Pericardium fibroblast (primary cell): Measurements from ENCODE around the gene LGALS9C.

DNA sequence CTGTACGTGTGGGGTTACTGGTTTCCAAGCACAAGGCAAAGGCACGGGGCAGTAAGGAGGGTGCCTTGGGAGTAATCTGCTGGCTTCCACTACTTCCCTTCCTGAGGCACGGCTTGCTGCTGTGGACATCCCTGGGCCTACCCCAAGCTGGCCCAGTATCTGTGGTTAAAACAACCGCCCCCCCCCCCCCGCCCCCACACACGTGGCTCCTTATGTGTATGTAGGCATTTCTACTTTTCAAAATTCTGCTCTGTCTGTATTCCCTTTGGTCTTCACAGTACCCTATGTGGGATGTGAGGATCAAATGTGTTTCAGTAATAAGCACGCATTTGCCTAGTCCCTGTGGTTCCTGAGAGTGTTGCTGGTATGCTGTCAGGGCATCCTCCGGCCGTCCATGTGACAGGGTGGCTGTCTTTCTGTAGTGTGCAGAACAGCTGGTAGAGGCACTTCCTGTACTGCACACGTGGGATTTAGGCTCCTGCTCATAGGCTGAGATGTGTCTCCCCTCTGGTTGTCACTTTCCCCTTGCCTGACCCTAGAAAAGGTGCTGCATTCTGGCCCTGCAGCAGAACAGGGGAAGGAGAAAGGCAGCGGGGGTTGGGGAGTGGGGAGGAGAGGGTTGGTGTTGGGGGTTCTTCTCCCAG is 2.2 kb downstream of the NT5M start:
- RAMPAGE, long total RNA: no peak

- RAMPAGE, long total RNA: no peak
Observed at GRCh38 chr17:17376968-17378047, 74.1 kb downstream of the NT5M start.

- RAMPAGE, long total RNA: no peak
Observed at GRCh38 chr17:17391482-17392130, 85.2 kb upstream of the MED9 start.

- RAMPAGE, long total RNA: no peak
Observed at GRCh38 chr17:17445554-17446579, 30.9 kb upstream of the MED9 start.

DNA sequence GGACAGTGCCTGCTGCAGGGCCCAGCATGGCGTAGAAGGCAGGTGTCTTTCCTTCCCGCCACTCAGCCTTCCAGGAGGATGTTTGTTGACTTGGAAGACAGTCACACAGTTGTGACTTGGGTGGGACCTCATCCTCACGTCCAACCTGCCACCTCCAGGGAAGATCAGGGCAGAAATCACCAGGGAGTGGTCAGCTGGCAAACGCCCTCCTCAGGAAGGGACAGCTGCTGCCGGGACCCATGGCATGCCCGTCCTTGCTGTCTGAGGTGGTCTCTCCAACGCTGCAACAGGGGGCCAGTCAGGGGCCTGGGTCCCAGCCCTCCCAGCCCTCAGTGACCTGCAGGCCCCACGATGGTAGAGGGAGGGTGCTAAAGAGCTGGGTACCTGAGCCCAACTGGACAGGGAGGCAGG is 41.6 kb upstream of the RASD1 start:
- RAMPAGE, long total RNA: no peak

GRCh38 chr17:17560966-17561405 is 30.5 kb downstream of the PEMT start:
- RAMPAGE, long total RNA: no peak

GRCh38 chr17:17564321-17564852 is 27.1 kb downstream of the PEMT start:
- RAMPAGE, long total RNA: no peak

DNA sequence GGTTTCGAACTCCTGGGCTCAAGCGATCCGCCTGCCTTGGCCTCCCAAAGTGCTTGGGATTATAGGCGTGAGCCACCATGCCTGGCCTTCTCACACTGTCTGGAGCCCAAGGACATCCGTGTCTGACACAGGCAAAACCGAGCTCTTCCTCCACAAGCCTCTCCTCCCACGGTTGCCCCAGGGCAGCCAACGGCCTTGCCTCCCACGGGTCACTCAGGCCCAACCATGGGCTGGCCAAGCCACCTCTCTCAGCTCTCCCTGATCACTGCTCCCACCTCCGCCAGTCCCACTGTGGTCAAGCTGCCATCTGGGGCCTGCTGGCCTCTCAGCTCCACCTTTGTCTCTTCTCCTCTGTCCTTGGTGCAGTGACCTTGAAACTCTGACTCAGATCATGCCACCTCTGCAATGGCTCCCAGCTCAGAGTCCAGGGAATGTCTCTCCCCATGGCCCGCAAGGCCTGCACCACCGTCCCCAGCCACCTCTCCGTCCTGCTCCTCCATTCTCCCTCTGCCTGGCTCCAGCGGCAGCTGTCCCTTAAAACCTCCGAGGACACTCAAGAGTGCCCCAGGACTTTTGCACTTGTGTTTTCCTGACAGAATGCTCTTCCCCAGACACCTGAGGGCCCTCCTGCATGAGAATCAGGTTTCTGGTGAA is 19.5 kb downstream of the PEMT start:
- RAMPAGE, long total RNA: no peak

DNA sequence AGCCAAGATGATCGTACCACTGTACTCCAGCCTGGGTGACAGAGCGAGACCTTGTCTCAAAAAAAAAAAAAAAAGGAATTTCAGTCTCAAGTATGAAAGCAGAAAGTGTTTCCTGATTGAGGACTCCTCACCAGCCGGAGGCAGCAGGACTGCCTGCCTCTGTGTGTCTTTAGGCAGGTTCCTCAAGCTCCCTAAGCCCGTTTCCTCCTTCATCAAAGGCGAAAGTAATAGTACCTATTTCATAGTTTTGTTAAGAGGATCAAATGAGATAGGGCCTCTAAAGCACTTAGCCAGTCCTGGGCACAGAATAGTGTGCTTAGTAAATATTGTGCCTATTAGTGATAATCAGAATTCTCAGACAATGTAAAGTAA is 9.1 kb downstream of the RAI1 start:
- RAMPAGE, long total RNA: no peak

DNA sequence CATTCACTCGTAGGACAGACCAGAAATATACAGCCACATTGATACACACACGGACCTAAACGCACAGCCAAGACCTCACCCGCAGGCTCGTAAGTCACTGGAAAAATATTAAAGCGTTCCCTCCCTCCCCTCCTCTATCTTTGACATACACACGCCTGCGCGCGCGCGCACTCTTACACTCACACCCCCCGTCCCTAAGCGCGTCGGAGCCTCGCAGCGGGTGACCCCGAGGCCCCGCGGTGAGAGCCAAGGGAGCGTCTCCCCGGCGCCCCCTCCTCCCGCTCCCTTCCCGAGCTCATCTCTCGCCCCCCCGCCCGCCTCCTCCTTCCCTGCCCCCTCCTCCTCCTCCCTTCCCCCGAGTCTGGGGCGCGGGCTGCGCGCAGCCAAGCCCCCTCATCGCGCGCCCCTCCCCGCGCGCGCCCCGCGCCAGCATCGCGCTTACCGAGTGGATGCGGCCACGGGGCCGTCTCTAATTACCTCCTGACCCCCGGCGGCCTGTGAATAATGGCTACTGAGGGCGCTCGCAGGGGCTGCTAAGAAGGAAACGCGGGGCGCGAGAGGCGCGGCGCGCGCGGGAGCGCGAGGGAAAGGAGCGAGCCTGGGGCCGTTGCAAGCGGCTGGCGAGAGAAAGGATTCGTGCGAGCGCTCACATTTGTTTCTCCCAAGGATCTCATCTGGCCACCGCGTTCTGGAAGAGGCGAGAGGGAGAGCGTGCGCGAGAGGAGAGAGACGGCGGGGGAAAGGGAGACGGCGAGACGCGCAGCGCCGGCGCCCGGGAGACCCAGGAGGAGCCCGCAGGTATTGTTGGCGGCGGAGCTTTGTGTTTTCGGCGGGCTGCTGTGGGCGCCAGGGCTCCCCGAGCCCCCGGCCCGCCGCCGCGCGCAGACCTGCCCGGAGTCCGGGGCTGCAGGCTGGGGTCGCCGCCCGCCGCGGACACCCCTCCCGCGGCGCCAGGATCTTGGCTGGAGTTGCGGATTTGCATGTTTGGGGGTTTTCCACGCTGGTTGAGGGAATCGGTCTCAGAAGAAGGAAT is 42.4 kb downstream of the RAI1 start:
- RAMPAGE, long total RNA: no peak

DNA sequence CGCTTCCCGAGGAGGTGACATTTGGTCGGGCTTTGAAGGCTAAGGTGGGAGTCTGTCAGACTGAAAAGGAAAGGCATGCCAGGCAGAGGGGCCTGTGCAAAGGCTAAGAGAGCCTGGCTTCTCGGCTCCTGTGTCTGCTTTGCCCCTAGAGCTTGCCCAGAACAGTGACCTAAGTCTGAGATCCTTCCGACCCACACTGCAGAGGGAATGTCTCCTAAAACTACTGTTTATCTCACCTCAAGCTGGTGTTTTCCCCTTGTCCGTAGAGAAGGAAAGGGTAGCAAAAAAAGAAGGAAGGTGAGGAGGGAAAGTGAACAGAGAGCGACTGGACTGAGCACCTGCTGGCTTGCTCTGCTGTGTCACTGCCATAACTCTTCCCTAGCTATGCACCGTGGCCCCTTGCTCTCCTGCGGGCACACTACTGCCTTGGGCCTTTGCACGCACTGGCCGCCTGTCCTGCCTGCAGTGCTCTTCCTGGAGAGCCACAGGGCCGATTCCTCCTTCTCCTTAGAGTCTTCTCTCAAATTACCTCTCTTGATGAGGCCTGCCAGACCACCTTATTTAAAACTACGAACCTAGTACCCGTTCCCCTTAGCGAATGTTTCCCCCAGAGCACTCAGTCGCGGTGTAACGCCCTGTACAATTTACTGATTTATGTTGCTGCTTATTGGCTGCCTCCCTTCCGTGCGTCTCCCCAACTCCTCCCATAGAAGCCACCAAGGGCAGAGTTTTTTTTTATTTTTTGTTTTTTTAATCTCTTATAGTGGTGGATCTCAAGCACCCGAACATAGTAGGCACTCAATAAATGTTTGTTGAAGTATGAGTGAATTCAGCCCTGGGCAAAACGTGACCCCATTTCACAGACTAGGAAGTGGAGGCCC is 70.2 kb downstream of the RAI1 start:
- RAMPAGE, long total RNA: no peak

DNA sequence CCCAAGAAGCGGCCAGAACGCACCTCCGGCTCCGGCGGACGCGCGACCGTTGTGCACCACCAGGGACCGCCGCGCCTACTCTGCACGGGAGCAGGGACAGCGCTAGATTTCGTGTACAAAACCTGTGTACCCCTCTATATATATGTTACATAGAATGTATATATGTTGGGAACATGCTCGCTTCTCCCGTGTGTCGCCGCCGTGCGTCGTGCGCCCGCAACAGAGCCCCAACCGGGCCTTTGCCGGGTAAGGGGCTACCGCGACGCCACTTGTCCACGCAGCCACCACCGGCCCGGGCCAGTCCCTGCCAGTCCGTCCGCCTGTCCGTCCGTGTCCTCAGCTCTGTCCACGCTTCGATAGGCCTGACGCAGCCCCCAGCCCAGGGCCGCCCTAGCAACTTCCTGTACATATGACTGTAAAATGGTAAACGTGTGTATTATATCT is 26.0 kb downstream of the SREBF1 start:
- RAMPAGE, long total RNA: no peak

- RAMPAGE, long total RNA: no peak
Observed at GRCh38 chr17:17814017-17814809, 22.6 kb downstream of the SREBF1 start.

DNA sequence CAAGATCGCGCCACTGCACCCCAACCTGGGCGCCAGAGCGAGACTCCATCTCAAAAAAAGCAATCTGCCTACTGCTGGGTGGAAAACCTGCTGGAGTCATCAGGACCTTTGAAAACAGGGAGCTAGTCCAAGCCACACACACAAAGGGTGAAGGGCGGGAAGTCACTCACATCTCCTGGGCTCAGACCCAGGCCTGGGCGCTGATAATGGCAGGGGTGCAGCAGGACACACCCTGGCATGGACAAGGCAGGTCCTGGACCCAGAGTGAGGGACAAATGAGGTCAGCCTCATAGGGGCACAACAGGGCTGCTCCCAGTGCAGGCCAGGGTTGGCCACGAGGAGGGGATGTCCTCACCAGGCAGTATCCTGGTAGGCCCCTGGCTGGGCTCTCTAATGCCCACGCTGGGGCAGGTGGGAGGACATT is 23.1 kb upstream of the SREBF1 start:
- RAMPAGE, long total RNA: no peak

DNA sequence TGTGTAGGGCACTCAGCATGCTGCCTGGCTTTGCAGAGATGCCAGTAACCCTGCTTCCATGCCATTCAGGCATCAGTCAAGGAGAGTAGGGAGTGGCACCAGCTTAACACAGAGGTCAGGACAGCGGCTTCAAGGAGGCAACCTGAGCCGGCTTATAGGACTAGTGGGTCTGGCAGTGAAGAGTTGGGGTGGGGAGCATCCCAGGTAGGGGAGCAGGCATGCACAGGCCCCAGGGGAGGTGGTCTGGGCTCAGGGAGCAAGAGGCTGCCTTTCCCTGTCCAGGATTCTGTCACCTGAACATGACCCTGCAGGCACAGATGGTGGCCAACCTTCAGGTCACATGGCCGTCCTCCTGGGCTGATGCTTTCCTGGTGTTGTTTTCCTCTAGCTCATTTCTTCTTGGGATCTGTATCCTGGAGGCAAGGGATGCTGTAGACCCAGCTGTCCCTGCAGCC is 3.6 kb upstream of the MYO15A start:
- RAMPAGE, long total RNA: no peak

DNA sequence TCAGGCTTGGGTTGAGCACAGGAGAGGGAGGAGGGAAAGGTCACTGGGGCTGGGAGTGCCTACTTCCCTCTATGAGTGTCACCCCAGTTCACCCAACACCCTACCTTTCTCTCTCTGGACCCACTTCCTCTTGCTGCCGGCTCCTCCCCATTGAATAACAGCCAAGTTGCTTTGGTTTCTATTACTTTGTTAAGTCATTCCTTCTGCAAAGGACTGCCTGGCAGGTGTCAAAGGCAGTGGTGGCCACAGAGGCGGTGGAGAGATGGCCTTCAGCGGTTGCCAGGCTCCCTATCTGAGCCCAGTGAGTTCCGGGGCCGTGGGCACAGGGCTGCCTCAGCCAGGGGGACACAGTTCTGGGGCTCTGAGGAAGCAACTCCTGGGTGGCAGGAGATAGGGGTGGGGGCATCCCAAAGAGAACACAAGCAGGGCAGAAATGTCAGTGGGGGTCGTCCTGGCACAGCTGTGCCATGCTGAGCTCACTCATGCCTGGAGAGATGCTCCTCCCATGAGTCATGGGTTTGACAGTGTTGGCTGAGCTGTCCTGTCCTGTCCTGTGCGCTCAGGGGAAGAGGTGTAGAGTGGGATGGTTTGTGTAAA is at the start of gene LGALS9C:
LGALS9C (plus strand) TSS at position 197 of the 597 bp plus-strand sequence.
- RAMPAGE, long total RNA: no peak

GRCh38 chr17:18679411-18679650 is 2.8 kb downstream of the FOXO3B start:
- RAMPAGE, long total RNA: no peak

GRCh38 chr17:19062123-19062738 is 15.5 kb upstream of the GRAP start:
- RAMPAGE, long total RNA: no peak

- RAMPAGE, long total RNA: no peak
Observed at GRCh38 chr17:19270756-19271581, 33.8 kb downstream of the EPN2 start.

DNA sequence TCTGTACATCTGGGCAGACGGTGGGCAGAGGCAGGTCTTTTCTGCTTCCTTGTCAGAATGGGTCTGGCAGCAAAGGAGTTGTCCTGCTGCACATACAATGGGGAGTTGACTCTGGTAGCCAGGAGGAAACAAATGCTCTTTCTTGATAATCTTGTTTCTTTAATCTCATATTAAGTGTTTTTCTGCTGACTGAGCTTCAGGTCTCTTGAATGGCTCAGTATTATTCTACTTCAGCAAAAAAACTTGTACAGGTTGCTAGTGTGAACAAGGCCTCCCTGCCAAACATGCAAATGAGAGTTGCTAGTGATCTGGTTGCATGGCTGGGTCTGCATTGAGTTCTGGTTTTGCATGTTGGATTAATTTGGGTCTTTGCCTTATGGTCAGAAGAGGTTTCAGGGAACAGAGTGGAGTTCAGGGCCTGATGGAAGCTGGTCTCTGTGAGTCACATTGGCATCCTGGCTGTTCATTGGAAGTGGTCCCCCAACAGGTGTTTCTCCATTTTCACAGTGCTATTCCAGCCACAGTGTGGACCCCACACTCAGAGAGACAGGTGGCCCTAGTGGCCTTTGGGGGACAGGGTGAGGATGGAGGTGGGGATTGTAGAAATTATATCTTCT is 46.9 kb downstream of the EPN2 start:
- RAMPAGE, long total RNA: no peak